Metastatic Breast Carcinoma in the Ovary (tissue), 3 donors: Measurements from ENCODE around the genes ZNF300 and G3BP1.

DNA sequence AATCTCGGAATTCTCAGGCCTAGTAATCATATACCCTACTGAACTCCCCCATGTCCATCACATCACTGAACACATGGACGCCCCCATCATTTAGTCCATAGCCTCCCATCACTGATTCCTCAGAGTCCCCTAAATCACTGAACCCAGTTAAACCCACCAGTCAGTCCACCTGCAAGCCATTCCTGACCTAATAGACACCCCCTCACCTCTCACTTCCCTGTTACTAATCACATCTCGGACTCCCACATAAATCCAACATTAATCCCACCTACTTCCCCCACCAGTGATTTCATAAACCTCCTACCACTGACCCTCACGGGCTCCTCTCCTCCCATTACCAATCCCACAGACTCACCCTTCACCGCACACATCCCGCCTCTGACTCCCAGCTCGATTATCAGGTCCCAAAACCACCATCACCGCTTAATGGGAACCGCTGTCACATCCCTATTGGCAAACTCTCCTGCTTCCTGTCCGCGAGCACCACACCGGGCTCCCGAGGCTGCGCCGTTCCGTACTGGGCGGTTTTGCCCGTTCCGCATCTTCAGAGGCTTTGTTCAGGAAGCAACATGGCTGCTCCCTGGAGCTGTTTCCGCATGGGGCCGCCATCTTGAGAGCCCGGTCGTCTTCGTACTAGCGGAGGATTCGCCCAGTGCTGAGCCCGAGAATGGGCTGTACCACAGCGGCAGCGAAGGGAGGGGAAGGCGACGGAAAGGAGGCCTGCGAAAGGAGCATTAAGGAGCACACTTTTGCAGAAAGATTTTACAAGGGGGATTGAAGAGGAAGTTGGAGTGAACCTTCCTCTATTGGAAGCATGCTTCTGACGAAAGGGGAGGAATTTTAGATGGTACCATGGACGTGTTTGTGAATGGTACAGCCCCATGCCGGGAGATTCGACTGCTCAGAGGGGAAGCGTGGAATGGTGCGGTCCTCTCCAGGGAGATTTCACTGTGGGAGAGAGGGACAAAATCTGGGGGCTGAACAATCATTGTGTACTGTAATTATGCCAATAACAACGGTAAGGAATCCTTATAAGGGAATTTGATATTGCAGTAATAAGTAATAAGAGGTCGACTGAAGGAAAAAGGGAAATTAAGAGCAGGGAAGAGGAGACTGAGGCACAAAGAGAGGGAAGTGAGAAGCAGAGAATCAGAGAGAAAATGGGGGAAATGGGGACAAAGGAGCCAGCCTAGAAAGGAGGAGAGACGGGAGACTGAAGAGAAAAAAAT, at the start of gene ZNF300:
Gene ZNF300, minus strand, starts transcription at position 632 of the 1,229 bp plus-strand sequence.
- PRO-cap, 3 experiments: peak in 3 of 3 experiments; most common plus-strand start position 887 of the sequence (in 1); most common minus-strand start position 630 of the sequence (in 3)

DNA sequence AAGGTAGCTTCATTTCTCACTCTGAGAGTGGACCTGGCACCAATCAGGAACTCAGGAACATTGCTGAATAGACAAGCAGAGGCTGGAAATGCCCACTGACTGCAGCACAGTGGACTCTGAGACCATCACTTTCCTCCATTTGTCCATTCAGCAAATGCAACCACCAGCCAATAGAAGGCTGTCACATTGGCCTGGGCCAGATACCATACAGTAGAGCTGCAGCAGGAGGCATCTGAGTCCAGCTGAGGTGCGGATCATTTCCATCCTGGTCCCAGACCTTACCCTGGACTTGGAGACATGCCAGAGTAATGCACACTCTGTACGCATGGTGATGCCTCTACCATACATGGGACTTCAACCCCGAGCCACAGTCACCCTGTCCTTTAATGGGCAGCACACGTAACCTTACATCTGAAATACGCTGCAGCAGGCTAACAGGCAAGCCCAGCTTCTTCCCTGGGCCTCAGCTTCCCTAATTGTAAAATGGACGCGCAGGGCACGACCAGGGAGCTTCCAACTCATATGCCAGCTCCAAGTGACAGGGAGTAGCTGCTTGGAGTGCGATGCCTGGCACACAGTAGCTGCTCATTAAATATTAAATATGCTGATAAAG, 18.0 kb downstream of the TNIP1 start:
- PRO-cap, 3 experiments: no peak in any of the 3 experiments

DNA sequence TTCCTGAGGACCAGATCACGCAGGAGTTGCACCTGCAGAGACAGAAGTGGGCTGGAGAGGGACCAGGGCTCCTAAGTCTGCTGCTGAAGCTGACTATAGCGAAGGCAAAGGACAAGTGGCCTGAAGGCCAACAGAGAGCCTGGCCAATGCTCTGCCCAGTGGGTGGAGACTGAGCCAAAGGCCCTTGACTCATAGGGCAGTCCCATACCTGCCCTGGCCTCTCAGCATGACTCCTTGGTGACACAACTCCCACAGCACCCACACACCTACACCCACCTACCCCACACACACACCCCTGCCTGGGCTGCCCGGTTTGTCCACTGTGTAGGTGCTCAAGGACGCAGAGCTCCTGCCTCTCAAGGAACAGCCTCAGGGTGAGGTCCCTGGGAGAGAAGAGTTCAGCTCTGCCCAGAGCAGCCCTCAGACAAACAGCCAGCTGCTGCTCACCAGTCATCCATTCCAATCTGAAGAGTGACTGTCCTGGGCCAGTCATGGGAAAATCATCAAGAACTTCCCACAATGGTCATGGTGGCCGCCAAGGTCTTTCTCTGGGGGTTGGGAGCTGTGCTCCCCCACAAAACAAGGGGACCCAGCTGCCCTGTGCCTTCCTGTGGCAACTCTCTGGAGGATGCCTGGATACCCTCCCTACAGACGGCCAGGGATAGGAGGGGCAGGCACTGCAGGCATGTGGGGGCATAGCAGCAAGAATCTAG, 5.0 kb downstream of the TNIP1 start:
- PRO-cap, 3 experiments: no peak in any of the 3 experiments

- PRO-cap, 3 experiments: no peak in any of the 3 experiments
Measured at GRCh38 chr5:151107867-151108559, 27.2 kb upstream of the TNIP1 start.

DNA sequence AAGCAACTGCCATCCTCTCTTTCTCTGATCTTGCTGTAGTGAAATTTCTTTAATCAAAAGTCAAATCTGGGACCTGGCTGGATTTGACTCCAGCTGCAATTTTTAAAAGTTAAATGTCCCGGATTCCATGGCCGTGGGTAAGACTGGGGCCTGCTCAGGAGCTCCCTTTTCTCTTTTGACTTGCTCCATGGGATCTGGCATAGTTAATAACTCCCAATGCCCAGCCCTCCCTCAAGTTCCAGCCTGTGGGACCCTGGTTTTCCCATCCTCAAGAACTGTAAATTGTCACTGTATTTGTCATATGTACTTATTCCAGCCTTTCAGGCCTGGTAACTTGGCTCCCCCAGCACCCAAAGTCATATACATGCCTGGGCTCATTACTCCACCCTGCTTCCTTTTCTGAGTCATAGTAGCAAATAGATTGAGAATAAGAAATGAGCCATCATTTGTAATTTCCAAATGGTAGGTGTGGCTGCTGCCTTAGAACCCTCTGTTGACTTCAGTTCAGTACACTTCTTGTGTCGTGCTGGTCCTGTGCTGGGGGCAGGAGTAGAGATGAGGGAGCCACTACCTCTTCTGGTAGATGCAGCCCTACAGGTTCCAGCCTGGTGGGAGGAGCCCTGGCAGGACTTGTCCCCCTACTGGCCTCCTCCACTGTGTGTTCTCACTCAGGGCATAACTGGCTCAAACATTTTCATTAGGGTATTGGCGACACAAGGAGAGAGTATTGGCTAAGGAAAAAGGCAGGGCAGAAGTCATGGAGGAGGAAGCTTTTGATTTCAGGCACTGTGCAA, 11.0 kb downstream of the GM2A start:
- PRO-cap, 3 experiments: no peak in any of the 3 experiments

DNA sequence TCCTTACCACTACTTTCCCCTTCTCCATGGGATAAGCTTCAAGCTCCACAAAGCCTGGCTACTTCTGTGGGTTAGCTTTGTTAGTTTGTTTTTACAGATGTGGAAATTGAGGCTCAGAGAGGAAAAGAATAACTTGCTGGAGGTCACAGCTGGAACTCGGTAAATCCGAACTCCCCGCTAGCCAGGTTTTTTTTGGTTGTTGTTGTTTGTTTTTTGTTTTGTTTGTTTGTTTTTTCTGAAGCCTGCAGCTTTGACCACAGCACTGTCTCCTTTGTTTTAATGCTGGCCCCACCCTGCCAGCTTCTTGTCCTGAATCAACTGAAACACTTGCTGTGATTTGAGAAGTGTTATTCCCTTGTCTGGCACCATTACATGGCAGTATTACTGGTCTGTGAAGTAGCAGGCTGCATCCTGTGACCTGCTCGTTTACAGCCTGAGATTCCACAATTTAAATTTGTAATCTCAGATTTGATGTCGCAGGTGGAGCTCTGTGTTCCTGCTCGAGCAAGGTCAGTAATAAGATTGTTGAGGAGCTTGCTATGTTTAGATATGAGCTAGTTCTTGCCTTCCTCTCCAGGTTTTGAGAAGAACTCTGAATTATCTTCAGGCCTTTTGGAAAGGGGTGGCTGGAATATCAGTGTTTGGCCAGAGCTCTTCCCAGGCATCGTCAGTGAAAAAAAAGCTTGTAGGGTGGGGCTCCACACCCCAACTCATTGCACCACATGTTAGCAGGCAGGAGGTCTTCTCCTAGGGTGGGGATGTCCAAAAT, 1.5 kb upstream of the SLC36A2 start:
- PRO-cap, 3 experiments: no peak in any of the 3 experiments

GRCh38 chr5:151676298-151677233, 10.1 kb downstream of the SPARC start:
- PRO-cap, 3 experiments: no peak in any of the 3 experiments

DNA sequence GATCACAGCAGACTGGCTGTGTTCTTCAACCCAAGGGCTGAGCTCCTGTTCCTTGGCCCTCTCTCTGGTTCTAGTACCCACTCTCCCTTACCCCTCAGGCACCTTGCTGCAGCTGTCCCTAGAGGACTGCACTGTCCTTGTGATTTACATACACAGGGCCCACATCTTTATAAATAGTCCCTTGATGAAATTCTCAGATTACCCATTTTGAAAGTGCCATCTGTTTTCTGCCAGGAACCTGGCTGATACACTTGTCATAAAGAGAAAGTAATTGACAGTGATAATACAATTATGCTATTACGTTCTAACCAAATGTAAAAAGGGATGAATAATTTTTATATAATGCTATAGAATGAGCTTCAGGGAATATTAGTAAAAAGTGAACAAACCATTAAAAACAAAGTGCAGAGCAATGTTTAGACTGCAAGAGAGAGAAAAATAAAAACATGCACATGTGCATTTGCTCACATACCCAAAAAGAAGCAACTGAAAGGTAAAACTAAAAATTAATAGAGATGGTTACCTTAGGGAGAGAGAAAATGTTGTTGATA, 16.6 kb upstream of the SPARC start:
- PRO-cap, 3 experiments: no peak in any of the 3 experiments

DNA sequence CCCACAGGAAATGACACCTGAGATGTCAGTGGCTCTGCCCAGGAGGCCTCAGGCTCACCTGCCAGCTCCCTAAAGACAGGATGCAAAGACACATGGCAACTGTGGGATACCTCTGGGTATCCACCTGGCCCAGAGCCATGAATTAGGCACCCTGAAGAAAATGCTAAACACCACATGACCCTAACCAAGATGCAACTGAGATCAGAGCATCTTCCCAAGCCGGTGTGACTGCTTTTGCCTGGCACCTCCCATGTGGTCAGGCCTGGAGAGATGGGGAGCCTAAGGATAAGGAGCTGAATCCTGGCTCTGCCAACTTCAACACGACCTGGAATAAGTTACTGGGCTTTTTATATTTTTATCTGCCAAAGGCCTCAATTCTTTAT, 970 bp downstream of the ATOX1 start:
- PRO-cap, 3 experiments: peak in 1 of 3 experiments; most common plus-strand start position 259 of the sequence (in 1)

GRCh38 chr5:151771130-151771770, 504 bp upstream of the G3BP1 start:
- PRO-cap, 3 experiments: peak in 3 of 3 experiments; most common plus-strand start chr5:151771196 (in 3); most common minus-strand start chr5:151771423 (in 2)

DNA sequence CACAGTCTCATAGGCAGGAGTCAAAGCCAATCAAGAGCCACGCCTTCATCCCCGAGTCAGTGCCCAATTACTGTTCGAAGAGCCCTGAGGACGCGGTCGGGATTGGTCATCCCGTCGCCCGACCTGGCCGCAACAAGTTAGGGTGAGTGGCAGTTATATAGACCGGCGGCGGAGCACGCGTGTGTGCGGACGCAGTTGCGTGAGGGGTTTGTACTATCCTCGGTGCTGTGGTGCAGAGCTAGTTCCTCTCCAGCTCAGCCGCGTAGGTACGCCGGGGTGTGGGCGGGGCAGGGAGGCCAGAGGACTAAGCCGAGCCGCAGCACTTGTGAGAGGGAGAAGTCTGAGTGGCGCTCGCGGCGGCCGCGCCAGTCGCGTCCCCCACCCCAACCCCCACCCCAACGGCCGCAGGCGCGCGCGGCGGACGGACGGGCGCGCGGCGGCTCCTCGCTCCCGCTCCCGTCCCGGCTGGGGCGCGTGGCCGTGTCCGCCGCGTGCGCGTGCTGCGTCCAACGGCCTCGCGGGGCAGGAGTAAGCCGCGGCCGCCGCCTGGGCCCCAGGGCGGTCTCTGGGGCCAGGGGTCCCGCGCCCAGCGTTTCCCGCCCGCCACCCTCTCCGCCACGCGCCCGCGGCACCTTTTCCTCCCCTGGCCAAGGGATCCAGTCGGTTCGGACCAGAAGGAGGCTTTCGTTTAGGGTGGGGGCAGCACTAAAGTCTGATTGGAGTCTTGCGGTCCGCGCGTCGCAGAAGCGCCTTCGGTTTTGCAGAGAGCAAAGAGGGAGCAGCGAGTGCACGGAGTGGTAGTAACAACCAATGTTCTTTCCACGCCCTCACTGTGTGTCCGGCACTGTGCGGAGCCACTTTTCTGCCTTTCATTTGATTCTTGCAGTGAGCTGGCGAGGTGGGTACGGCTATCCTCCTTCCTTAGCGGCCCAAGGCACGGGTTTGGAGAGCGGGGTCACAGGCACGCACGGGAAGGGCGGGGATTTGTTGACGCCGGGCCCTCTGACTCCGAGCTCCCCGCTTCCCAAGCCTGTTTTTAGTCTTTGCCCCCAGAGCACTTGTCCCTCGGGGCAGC, at the start of gene G3BP1:
Gene G3BP1, plus strand, starts transcription at position 184 of the 1,075 bp plus-strand sequence.
- PRO-cap, 3 experiments: peak in 3 of 3 experiments; most common plus-strand start position 184 of the sequence (in 2); most common minus-strand start position 760 of the sequence (in 2)

DNA sequence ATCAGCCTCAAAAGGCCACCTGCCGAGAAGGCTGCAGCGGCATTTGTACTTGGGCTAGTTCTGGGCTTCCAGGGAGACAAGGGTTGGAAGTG, 938 bp downstream of the G3BP1 start:
- PRO-cap, 3 experiments: no peak in any of the 3 experiments

DNA sequence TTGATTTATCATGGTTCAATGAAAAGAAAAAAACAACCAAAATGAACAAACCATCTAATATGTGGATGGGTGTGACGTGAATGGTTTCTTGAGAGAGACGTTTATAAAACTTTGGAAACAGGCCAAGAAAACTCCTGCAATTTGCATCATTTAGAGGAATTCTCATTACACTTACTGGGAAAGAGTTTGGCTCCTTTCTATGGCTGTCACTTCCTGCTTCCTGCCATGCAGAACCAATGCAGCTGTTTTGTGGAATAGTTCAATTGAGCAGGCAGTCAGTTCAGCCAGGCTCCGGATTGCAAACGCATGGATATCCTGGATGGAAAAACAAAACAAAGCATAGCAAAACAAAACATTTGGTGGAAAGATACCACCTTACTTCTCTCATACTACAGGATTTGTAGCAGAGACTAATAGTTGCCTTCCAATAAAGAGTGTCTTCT, 36.6 kb downstream of the FAM114A2 start:
- PRO-cap, 3 experiments: peak in 3 of 3 experiments; most common plus-strand start position 278 of the sequence (in 3)

DNA sequence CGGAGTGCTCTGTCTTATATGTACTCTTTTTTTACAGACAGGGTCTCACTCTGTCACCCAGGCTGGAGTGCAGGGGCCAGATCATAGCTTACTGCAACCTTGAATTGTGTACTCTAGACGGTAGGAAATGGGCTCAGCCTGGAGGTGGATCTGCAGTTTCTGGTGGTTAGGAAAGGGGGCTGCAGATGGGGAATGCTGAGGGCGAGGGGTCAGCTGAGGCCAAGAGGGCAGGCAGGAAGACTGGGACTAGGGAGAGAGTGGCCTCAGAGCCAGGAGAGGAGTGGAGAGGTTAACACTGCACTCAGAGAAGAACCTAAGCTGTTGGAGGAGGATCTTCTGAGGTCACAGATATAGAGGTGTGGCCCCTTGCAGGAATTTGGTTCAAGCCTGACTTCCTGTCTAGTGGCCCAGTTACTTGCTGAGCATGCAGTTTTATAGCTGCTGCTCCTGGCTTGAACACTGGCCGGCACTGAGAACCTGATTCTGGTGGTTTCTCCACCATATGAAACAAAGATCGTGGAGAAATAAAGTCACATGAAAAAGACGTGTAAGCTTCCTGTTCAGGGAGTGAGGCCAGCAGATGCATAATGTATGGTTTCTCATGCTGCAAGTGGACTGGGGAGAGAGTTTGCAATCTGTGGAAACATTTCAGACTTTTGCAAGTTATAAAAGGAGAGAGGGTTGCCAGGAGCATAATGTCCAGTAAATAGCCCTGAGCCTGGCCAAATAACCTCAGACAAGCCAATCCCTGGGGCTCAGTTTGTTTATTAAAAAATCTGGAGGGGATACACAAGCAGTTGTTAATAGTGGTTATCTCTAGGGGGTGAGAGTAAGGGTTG, 82.5 kb downstream of the GALNT10 start:
- PRO-cap, 3 experiments: peak in 2 of 3 experiments; most common plus-strand start position 459 of the sequence (in 1); most common minus-strand start position 282 of the sequence (in 2)

DNA sequence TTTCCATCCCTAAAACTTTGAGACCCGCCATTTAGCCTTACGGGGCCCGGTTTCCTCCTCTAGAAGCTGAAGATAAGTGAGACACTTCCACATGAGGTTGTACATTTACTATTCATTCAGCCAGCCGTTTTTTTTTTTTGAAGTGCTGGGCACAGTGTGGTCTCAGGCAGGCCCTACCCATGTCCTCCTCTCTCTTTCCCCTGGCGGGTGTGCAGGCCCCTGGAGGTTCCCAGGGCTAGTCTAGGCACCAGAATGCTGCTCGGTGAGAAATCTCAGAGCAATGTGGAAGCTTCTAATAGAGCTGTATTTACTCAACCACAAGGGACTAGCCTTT, 107.4 kb upstream of the LARP1 start:
- PRO-cap, 3 experiments: no peak in any of the 3 experiments

DNA sequence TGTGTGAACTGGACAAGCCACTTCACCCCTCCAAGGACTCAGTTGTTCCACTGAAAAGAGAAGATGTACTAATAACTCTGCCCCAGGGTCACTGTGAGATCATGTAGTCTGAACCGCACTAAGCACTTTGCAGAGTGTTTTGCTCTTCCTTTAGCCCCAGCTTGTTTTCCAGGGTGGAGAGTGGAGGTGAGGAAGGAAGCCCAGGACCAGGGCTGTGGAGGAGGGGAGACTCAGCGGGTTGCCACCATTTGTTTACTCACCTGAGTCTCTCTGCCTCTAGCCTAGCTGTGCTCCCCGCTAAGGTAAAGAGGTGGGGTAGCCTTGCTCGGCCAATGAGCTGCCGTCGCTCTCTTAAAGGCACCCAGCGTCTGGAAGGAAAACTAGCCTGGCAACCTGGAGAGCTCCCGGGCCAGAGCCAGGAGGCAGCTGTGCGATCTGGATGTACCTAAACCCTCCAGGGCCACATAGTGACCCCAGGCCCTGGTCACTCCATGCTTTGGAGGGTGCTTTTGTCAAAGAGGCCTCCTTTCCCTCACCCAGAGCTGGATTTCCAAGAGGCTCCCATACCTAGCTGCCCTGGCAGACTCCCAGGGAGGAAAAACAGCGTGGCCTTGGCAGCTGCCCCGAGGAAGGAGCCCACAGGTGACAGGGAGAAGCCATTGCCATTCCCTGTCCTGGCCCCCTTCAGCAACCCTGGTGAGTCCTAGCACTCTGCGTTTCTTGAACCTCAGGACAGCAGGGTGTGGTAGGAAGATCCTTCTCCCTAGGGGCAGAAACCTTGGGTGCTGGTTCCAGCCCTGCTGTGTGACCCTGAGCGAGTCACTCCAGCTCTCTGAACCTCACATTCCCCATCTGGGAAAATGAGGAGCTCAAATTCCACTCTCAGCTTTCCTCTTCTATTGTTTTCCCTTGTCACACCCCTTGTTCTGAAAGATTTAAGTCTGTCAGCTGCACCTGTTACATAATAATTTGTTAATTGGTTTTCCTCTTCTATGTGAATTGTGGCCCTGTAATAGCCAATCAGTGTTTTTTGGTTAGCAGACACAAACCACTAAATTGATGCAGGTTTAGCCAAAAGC, 42.4 kb upstream of the LARP1 start:
- PRO-cap, 3 experiments: peak in 3 of 3 experiments; most common plus-strand start position 383 of the sequence (in 2); most common minus-strand start position 272 of the sequence (in 3)

DNA sequence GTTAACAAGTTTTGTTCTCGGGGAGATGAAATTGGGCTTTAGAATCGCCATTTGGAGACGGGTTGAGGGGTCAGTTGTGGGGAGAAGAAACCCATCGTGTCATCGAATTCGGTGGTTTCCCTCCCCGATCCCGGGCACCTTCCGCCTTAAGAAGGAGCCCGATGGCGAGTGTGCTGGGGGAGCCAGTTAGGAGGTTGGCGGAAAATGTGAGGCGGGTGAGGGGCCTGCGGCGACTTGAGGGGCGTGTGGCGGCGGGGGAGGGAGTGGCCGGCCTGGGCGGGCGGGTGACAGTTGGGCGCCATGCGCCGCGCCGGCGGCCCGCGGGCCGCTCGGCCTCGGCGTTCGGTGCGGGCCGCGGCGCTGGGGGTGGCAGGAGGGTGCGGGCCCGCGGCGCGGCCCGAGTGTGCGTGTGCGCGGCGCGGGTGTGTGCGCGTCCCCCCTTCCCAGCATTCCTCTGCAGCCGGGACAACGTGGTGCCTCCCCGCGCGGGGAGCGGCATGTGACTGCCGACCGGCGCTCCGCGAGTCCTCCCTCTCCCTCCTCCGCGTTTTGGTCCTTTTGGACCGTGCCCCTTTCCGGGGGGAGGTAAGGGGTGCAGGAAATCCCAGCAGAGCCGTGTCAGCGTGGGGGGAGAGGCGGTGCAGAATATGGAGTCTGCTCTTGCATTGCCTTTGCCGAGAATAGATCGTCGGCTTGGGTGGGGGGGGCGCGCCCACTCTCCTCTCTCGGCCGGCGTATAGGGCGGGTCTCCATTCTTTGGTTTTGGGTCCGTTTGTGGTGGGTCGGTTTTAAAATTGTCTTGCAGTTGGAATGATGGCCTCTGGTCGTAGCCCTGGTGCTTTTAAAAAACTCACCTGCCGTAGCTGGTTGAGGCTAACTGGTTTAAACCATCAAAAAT, 1.8 kb downstream of the LARP1 start:
- PRO-cap, 3 experiments: peak in 3 of 3 experiments; most common plus-strand start position 449 of the sequence (in 3); most common minus-strand start position 456 of the sequence (in 2)

DNA sequence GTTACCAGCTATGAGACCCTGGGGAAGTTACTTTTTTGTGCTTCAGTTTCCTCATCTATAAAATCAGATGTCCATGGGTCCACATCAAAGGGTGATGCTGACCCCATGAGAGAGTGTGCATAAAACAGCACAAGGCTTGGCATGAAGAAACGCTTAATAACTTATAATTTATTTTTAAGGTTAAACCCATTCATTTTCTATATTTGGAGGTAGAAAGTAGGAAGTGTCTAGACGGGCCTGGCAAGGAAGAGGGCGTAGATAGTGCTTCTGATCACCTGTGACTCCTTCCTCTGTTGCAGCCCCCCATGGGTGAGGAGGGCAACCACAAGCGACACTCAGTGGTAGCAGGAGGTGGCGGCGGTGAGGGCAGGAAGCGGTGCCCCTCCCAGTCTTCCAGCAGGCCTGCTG, 36.8 kb downstream of the FAXDC2 start:
- PRO-cap, 3 experiments: no peak in any of the 3 experiments

GRCh38 chr5:154819579-154820610, 30.5 kb downstream of the FAXDC2 start:
- PRO-cap, 3 experiments: no peak in any of the 3 experiments

DNA sequence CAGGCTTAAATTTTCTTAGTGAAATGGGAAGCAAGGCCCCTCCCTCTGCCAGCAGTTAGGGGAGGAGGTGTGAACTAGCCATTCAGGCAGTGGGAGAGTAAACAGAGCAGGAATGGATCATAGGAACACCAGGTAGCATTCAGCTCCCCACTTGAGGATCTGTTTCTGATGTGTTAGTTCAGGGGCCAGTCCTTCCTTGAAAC, 21.3 kb downstream of the FAXDC2 start:
- PRO-cap, 3 experiments: peak in 1 of 3 experiments; most common plus-strand start position 100 of the sequence (in 1)